Pulmonary lymph node (tissue), 1 donor: ENCODE data around the gene MEF2C.

DNA sequence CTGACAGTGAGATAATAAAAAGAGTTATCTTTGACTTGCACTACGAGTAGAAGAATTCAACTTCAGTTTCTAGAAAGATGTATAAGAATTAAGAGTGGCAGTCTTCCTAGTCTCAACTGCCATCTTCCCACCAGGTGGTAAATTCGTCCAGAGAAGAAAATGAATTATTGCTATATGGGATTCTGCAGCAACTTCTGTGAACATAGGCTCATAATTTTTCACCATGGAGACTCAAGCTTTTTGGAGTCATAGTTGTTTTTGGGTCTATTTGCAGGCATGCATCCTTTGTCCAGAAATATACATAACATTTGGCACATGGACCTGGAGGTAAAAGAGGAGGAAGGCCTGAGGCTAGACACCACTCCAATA lies 831 bp downstream of the TMEM167A start:
- PRO-cap = no peak

DNA sequence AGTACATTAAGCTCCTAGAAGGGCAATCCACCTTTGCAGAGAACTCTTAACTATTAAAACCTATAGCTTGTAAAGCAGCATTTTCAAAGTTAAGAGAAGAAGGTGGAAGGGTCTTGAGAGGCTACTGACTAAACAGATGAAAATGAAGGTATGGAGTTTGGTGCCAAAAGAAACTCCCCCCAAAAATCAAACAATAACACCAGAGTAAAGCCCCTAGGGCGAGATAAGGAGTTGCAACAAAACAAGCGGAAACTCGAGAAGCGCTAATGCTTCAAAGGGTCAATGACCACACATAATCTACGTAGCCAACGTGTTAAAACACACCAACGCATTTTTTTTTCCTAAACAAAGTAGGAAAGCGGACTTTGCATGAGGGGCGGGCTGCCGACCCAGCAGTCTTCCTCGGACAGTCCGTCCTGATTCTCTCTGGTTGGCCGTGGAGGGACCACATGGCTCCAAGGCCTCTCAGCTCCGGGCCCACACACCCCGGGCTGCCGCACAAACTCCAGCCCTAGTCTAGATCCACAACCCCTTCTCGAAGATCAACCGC lies 371 bp downstream of the TMEM167A start:
- PRO-cap = bidirectional peak, plus-strand start at position 429 of the sequence, minus-strand start at position 268 of the sequence

GRCh38 chr5:83306675-83307127 lies 164.8 kb upstream of the VCAN start:
- PRO-cap = no peak

DNA sequence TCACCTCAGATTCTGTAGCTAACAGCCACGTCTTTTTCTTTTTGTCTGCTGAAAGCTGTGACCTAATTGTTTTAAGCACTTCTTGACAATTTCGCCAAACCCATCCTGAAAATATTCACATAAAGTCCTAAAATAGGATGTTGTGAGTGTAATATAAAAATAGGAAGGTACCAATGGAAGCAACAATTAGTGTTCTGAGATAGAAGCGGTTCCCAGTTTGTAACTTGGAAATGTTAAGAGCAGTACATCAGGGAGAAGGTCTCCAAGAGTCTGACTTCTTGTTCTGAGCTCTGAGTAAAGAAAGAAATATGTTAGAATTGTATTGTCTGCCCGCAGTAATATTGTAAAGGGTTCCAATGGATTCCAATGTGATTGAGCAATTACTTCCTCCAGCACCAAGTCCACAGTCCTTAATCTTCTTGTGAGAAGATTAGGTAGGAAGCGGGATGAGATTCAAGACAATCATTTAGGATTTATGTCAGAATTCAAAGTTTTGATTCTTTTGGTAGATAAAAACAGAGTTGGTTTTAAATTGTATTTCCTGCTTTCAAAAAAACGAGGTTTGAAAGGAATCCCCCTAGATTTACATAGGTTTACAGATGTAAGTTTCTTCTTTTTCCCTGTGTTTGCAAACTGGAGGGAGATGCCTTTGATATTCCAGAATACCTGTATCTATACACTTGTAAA lies 4.0 kb downstream of the VCAN start:
- PRO-cap = no peak

- PRO-cap = no peak
Observed at GRCh38 chr5:83562710-83563082, 91.2 kb downstream of the VCAN start.

DNA sequence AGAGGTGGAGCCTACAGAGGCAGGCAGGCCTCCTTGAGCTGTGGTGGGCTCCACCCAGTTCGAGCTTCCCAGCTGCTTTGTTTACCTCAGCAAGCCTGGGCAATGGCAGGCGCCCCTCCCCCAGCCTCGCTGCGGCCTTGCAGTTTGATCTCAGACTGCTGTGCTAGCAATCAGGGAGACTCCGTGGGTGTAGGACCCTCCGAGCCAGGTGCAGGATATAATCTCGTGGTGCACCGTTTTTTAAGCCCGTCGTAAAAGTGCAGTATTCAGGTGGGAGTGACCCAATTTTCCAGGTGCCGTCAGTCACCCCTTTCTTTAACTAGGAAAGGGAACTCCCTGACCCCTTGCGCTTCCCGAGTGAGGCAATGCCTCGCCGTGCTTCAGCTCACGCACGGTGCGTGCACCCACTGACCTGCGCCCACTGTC lies 78.4 kb upstream of the HAPLN1 start:
- PRO-cap = no peak

DNA sequence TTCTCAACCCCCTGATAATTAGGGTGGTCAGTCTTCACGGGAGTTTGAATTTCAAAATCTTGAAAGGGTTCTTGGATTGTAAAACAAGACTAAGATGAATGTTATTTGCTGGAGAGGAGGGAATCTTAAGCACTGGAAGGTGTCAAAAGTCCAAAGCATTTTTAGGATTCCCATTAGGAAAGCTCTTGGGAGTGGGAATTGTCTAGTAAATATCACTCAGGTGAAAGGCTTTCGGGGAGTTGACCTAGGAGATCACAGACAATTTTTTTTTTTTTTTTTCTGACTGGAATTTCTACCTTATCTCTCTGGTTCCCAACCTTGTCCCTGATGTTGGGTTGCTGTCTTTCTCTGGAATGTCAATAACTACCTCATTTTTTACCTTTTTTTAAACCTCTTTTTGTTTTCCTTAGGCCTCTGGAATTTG lies 138.0 kb upstream of the HAPLN1 start:
- PRO-cap = no peak

- PRO-cap = no peak
Observed at GRCh38 chr5:84383447-84384093, 1.1 kb downstream of the EDIL3 start.

- PRO-cap = no peak
Observed at GRCh38 chr5:86461145-86461574, 156.6 kb upstream of the COX7C start.

DNA sequence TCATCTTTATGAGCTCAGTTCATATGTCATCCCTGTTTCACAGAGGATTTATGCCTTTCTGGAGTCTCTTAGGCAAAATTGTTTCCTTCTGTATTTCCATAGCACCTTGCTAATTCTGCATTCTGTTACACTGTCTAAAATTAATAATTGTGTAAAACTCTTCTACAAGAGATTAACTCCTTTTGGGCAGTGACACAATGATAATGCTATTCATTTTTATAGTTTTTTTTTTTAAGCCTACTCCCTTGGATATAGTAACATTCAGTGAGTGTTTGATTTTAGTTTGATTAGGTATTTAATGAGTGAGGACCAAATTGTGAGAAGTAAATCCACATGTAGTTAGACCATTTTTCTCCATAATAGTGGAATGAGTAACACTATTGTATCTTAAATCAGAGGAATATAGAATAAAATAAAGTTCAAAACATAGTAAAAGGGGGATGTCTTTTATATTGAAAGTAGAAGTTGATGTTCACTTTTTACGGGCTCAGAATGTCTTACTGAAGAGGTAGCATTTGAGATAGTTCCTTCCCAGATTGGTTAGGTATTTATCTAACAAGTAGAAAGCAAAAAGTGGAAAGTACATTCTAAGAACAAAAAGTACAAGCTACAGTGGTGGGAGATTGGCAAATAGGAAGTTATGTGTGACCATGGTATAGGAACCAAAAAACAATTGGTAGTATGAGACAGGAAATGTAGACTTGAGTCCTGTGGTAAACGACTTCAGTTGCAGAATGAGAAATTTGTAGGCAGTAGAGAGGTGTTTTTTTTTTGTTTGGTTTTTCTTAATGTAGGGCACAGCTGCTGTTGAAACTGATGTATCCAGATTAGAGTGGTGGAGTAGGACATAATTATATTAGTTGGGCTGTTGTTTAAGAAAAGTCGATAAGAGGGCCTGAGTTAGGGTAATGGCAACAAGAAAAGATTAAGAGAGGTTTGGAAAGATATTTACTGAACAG lies 72.3 kb downstream of the CCNH start:
- PRO-cap = bidirectional peak, plus-strand start at position 704 of the sequence, minus-strand start at position 494 of the sequence

GRCh38 chr5:87389387-87390558 lies 23.0 kb downstream of the CCNH start:
- PRO-cap = no peak

DNA sequence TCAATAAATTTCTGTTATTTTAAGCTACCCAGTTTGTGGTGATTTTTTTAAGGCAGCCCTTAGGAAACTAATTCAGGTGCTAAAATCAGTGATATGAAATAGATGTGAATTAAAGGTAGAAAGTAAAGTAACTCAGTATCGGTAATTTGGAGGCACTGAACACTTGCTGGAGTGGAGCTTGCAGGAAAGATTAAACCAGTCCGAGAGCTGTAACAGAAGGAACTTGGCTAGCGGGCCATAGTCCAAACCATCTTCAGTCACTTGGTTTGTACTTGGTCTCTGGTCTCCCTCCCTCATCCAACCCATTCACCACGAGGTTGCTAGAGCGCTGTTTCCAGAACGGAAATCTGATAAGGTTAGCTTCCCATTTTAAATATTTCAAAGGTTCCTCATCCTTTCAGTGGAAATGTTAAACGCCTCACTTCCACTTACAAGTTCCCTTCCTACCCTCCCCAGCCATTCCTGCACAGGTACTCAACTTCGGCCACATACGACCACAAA lies 925 bp downstream of the CCNH start:
- PRO-cap = bidirectional peak, plus-strand start outside the sequence, minus-strand start at position 255 of the sequence

GRCh38 chr5:88269966-88270599 lies 1.4 kb upstream of the TMEM161B start:
- PRO-cap = no peak

- PRO-cap = no peak
Observed at GRCh38 chr5:88690651-88691505, 192.1 kb downstream of the MEF2C start.

- PRO-cap = no peak
Observed at GRCh38 chr5:88778602-88779054, 104.4 kb downstream of the MEF2C start.

DNA sequence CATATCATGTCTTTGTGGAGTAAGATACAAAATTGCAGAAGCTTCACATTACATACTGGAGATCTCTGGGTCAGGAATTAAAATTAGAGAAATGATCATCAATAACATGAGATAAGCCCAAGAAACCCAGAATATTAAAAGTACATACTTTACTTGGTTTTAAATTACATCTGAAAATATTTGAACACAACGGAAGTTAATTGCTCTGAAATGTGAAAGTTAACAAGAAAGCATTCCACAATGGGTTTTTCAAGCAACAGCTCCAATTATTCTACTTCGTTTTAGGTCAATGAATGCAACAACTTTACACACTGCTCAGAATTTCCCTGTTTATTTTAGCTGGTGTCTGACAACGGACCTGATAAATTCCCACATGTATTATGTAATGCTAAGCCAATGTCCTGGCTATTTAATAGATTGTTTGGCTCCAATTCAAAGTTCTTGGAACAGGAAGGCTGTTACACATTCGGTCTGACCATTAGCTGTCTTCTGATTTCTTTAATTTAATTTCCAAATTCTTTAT lies 58.2 kb downstream of the MEF2C start:
- PRO-cap = bidirectional peak, plus-strand start at position 438 of the sequence, minus-strand start at position 283 of the sequence

DNA sequence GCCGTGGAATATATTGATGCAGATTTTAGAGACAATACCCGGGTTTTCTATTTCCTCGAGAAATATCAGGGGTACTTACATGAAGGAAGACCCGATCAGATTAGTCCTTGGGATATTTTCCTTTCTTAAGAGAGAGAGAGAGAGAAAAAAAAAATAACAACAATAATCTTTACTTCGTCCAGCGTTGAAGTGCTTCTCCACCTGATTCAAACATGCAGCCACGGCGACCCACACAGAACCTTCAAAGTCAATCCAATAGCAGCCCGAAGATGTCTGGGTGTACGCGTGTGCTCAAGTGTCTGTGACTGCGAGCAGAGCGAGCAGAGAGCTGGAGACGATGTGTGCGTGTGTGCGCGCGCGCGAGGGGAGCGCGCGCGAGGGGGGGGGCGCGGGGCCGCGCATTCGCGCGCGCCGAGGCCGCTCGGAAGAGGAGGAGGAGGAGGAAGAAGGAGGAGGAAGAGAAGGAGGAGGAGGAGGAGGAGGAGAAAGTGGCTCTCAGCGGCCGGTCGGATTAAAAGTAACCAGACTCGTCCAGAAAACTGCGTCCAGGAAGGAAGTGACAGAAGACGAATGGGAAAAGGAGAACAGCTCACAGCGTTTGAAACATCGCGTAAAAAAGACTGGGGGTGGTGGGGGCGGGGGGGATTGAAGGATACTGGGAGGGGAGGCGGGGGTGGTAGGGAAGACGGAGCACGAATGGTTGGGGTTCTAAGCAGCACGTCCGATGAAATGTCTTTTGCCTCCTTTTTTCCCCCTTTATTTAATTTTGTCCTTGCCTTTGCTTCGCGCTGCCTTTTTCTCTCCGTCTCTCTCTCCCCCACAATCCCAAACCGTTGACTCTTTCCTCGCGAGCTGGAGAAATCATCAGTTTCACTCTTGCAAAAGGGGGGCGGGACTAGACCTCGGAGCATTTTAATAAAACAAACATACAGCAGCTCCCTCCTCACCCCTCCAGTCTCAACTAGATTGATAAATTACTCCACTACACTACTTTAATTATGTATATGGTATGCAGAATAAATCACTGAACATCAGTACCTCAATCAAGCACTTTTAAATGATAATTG lies at the start of gene MEF2C:
Gene MEF2C, minus strand, starts transcription at position 309 of the 1,067 bp plus-strand sequence.
- PRO-cap = bidirectional peak, plus-strand start at position 323 of the sequence, minus-strand start at position 243 of the sequence; bidirectional peak, plus-strand start at position 562 of the sequence, minus-strand start at position 513 of the sequence; bidirectional peak, plus-strand start at position 876 of the sequence, minus-strand start at position 832 of the sequence; bidirectional peak, plus-strand start outside the sequence, minus-strand start at position 963 of the sequence

DNA sequence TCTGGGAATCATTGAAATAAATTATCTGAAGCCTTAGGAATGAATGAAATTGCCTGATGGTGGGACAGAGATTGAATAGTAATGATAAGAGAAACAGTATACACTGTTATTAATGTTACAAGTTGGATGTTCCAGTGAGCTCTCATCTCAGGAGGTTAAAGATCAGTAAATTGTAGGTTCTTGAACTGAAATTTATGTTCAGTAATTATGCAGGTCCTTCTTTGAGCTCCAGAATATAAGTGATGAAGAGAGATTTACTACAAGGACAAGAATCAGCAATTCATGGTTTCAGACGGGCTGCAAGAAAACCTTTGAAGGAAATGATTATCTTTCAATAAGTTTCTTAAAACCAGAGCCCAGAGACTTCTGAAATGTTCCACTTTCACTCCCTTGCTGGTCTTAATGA lies 505.7 kb upstream of the MEF2C start:
- PRO-cap = unidirectional peak, plus-strand start at position 291 of the sequence

GRCh38 chr5:90072896-90073386 lies 336.6 kb downstream of the CETN3 start:
- PRO-cap = no peak

DNA sequence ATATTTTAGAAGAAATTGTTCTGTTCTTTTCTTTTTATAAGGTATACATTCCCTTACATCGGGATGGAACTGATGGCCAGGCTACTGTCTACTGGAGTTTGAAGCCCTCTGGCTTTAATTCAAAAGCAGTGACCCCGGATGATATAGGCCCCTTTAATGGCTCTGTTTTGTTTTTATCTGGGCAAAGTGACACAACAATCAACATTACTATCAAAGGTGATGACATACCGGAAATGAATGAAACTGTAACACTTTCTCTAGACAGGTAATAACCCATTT lies 79.0 kb downstream of the ADGRV1 start:
- PRO-cap = no peak